Bronchus fibroblast of lung (primary cell): ENCODE data around the genes GCSH, GAN and OSGIN1.

- RAMPAGE, long total RNA, result no peak
Observed at GRCh38 chr16:80552282-80552592, 11.4 kb downstream of the DYNLRB2 start.

GRCh38 chr16:80900158-80901120 is 96.0 kb upstream of the CDYL2 start:
- RAMPAGE, long total RNA, result no peak

DNA sequence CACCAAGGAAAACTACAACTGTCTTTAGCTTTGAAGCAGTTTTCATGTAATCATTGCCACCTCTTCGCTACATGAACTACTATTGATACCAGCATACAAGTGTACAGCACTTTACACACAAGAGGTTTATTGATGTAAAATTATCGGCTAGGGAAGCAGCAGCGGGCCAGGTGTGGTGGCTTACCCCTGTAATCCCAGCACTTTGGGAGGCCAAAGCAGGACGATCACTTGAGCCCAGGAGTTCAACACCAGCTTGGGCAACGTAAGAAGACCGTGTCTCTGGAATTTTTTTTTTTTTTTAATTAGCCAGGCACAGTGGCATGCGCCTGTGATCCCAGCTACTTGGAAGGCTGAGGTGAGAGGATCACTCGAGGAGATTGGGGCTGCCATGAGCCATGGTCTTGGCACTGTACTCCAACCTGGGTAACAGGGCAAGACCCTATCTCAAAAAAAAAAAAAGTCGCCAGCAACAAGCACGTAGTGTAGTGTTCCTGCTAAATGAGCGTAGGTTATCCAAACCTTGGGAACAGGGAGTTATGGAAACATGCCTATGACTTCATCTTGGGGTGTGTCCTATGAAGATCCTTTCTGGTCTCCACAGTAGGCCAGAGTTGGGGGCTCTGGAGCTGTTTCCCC is 10.0 kb downstream of the ATMIN start:
- RAMPAGE, long total RNA, result no peak

GRCh38 chr16:81095587-81096764 is at the start of gene GCSH:
GCSH (minus strand) TSS chr16:81096395.
- RAMPAGE, long total RNA, result start-site peak on the minus strand at chr16:81096281-81096292, 104 and 107 reads in 2 replicates

- RAMPAGE, long total RNA, result no peak
Observed at GRCh38 chr16:81314507-81315504, at the start of gene GAN. GAN (plus strand) TSS chr16:81314962.

DNA sequence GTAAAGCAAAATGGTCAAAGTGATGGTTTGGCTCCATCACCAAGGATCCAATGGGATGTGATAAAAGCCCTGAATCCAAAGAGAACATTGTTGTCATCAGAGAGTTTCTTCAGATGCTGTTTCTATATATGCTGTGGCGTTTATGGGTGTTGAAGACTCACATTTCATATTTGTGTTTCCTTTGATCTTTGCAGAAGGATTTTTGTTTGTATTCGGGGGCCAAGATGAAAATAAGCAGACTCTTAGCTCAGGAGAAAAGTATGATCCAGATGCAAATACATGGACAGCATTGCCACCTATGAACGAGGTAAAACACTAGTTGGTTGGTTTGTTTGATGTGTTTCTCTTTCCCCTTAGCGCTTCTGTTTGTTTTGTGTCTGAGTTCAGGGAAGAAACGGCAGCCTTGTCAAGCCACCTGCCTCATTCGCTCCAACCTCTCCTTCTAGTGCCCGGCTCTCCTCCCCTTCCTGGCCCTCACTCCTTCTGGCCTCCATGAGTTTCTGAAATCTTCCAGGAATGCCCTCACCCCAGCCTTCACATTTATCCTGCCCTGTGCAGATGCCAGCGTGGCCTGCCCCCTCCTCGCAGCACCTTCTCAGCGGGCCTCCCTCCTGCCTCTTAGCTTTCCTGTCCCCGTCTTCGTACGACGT is 47.7 kb downstream of the GAN start:
- RAMPAGE, long total RNA, result no peak

DNA sequence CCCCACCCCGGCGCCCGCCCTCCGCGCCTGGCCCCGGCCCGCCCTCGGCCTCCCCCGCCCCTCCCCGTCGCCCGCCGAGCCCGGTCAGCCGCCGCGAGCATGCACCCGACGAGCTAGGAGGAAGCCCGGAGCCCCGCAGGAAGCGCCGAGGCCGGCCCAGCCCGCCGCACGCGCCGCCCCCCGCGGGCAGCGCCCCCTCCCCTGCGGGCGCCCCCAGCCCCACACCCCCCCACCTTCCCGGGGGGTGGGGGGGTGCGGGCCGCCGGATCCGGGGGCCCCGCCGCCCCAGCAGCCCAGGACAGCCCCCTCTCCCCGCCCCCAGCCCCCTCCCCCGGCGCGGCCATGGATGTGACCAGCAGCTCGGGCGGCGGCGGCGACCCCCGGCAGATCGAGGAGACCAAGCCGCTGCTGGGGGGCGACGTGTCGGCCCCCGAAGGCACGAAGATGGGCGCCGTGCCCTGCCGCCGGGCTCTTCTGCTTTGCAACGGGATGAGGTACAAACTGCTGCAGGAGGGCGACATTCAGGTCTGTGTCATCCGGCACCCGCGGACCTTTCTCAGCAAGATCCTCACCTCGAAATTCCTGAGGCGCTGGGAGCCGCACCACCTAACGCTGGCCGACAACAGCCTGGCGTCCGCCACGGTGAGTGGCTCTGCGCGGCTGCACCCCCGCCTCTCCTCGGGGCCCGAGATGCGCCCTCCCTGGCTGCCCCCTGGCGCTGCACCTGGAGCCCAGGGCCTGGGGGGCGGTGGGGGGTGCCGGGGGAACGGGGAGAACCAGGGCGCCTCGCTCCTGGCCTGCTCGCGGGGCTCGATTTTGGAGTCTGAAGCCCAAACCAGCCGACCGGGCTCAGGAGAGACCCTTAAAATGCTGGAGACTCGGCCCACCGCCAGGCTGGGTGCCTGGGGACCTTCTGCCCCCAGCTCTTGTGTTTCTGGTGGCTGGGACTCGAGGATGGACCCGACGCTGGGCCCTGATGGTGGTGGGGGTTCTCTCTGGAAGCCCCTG is 596 bp downstream of the CMIP start:
- RAMPAGE, long total RNA, result no peak

DNA sequence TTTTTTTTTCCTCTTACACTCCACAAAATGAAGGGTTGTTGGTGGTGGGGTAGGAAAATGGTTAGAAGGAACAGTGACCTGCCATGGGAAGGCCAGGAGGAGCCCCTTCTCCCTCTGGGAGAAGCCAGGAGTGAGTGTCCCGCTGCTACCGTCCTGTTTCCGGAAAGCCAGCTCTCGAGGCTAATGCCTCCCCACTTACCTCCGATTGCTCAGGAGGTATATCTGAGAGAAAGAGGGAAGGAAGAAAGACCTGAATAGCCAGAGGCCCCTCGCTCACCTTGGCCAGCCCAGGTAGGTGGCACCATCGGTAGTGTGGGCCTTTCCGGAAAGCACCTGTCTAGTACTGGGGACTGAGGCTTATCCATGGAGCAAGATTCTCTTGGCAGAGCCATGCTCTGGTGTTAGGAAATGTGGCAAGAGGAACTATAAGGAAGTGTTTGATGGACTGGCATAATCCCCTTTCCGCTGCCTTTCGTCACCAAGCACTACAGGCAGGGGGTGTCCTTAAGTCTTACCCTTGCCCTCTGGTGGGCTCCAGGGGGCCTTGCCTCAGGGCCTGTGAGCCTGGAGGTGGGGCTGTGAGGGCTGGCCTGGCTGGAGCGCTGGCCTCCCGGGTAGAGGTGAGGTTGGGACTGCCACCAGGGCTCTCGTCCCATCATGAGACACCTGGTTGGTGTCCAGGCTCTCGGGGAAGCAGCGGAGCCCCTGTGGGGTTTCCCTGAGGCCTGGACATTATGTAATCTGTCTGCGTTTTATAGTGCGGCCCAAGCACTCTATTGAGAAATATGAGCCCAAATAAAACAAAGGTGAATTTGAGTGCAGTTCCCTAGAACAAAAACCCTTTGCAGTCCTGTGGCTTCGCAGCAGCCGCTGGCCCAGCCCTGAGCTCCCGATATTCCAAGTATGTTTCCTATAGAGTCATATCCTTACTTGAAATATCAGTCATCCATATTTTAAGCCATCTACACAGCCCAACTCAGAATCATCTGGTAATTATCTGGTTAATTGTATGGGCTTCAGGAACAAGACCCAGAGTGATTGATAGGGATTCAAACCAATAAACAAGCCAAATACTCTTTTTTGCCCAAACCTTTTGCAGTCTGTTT is 3.0 kb downstream of the CMIP start:
- RAMPAGE, long total RNA, result no peak

GRCh38 chr16:81584227-81584562 is 139.6 kb downstream of the CMIP start:
- RAMPAGE, long total RNA, result no peak

DNA sequence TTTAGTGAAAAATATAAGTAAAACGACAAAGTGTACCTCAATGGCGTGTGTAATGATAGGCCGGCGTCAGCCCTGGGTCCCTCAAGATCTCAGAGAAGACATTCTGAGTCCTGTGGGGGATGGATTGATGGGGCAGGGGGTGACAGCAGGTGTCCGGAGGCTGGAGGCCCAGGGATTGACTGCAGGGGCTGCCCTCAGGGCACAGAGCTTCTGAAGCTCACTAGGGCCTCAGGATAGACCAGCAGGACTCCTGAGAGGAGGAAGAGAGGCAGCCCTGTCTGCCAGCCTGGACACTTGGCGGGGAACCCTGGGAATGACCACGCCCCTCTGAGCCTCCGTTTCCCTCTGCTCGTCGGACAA is 145.2 kb downstream of the CMIP start:
- RAMPAGE, long total RNA, result no peak

GRCh38 chr16:81652160-81653333 is 126.5 kb upstream of the PLCG2 start:
- RAMPAGE, long total RNA, result no peak

- RAMPAGE, long total RNA, result no peak
Observed at GRCh38 chr16:81663994-81664619, 115.0 kb upstream of the PLCG2 start.

DNA sequence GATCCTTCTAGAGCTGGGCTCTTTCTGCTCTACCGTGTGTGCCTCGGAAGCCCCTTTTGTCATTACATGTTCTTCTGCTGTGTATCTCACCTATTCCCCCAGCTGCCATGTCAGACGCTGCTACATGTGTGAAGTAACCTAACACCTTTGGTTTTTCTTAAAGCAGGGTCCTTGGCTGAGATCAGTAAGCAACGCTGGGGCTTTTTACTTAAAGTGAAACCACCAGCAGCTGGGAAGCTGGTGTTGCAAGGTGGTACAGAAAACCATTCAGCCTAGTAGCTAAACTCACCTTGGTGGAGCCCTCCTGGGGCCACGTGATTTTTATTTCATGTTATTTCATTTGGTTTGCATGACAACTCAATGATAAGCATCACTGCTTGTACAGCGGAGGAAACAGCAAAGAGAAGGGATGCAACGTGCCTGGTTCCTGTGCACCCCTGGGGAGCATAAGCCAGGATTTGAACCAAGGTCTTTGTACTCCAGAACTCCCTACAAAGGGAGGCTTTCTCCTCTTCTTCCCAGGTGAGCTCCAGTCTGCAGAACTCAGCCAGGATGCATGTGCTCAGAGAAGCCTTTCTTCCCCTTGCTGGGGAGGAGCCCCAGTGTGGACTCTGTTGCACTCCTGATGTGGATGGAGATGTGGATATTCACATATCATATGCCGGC is 62.7 kb downstream of the PLCG2 start:
- RAMPAGE, long total RNA, result no peak

DNA sequence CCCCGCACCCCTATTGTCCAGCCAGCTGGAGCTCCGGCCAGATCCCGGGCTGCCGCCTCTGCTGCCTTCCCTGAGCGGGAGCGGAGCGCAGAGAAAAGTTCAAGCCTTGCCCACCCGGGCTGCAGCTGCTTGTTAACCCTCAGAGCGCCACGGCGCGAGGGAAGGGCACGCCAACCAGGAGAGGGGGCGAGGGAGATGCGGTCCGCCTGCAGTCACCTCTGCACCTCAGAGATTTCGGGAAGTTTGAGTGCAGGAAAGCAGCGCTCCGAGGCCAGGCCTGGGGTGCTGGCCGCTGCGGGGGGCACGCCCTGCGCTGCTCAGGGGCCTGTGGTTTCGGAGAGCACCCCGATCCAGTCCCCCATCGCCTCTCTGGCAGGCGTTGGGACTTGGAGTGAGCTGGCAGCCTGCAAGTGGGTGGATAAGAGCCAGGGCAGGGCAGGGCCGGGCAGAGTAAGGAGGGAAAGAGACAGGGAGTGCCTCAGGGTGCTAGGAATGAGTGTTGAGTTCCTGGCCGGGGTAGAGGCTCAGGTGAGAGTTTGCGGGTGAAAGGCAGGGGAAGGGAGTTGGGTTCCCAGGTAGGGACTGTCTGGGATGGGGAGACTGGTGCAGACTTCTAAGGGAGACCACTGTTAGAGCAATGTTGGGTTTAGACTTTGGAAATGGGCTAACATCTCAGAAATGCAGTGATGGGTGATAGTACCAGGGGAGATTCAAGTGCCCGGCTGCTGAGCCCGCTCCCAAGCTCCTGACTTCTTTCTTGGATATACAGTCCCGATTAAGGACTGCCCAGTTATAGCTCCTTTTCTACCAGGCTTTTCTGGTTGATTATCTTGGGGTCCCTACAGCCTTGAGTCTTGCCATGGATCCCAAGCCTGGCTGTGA is 1.3 kb downstream of the CDH13 start:
- RAMPAGE, long total RNA, result no peak

DNA sequence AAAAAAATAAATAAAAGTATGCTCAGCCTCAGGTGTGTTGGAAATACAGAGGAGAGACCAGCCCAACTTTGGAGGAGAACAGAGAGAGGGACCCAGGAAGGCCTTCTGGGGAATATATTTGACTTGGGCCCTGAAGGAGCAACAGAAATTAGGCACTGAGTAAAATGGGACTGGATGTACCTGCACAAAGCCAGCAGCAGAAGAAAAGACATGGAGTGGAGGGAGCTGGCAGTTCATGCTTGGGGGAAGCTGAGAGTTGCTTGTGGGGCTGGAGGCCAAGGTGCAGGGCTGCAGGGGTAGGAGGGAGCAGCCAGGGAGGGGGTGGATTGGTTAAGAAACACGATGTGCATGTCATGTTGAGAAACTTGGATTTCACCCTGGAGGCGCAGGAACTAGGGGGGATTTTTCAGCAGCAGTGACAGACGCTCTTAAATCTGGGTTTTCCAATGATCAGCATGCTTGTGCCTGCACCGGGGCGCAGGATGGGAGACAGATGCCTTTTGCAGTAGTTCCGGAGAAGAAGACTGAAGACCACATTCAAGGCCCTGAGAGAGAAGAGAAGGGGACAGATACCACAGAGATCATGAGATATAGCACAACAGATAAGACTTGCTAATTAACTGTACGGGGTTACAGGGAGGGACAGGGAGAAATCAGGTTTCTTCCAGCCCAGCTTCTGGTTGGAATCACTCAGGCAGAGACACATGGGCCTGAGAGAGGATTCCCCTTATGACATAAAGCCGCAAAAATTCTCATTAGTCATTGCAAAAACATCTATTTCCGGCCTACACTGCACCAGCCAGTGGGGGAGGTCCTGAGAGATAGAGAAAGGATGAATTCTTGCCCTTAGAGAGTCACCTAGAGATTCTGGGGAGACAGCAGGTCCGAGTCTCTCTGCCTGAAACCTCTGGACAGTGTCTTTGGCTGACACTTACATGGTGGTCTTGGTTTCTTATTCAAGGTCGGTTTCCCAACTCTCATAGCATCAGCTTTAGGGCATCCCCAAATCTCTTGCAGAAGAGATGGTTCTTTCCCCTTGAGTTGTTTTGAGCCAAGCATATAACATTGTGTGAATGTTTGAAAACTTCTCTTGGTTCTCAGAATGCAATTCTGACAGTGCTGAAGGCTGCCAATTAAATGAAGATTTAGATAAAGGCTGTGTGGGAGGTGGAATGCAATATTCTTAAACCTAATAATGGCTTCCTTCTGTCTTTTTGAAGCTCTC is 27.0 kb downstream of the CDH13 start:
- RAMPAGE, long total RNA, result no peak

- RAMPAGE, long total RNA, result no peak
Observed at GRCh38 chr16:83802783-83803277, 4.9 kb upstream of the HSBP1 start.

DNA sequence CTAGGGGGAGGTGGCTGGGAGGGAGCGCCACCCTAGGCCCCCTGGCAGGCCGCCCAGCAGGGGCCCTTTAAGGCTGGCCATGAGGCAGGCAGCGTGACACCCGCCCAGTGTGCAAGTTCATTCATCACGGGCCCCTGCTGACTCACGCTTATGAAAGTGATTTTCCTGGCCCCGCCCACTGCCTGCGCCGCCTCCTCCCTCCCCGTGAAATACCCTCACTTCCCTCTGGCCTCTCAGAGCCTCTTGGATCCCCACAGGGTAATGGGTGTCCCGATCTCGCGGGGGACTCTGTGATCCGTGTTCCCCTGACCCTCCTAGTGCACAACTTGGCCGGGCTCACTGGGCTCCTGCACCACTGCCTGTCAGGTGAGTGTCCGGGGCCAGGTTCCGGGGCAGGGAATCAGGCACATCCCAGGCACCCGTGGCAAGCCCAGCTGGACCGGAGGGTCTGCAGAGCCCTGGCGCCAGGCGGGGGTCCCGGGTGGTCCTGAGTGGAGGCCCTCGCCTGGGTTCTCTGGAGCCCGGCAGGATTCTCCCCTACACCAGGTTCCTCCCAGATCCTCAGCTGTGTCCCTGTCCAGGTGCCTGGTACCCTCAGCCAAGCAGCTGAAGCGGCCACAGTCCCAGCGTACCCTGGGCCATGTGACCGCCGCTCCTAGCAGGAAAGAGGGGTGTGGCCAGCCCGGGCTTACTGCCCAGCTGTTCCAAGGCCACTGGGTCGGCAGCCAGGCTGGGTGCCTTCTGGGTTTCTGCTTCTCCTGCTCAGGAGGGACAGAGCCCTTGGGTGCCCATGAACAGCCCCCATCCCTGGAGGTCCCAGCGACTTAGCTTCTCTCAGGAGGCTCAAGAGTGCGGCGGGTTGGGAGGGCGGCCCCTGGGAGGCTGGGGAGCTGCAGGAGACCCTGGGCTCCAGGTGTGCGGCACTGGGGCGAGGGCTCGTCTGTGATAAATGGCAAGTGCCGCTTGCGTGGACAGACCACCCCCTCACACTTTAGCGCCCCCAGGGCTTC is at the start of gene OSGIN1:
OSGIN1 (plus strand) TSS at position 236 of the 1,010 bp plus-strand sequence.
- RAMPAGE, long total RNA, result no peak

DNA sequence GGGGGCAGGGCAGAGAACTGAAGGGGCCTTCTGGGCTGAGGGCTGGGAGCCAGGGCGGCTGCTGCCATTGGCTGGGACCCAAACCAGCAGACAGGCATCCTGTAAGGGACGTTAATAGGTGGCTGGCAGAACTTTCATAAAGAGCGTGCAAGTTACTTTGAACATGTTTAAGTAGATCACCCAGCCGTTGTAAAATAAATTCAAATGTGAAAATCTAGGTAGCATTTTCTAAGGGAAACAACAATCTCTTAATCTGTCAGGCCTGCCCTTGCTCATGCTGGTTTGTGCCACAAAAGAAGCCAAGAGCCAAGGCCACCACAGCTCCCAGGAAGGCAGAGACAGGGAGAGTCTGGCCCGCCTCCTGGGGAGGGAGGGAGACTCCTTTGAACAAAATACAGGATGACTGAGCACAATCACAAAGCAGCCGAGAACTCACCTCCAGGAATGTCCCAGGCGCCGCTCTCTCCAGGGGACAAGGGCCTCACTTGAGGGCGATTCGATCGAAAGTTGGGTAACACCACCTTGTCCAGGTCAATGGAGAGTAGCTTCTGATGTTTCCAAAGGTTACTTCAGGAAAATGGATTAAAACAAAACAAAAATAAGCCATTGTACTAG is 13.1 kb upstream of the SLC38A8 start:
- RAMPAGE, long total RNA, result no peak

DNA sequence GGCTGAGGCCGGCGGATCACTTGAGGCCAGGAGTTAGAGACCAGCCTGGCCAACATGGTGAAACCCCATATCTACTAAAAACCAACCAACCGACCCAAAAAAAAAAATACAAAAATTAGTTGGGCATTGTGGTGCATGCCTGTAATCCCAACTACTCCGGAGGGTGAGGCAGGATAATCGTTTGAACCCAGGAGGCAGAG is 12.0 kb downstream of the MBTPS1 start:
- RAMPAGE, long total RNA, result no peak

GRCh38 chr16:84183972-84184726 is 2.7 kb downstream of the TAF1C start:
- RAMPAGE, long total RNA, result no peak